Psoas muscle (tissue), 2 donors: ENCODE measurements around a stretch of chr14.

GRCh38 chr14:106813389-106813963 lies 1287.1 kb downstream of the TMEM121 start:
- PRO-cap, 2 experiments, result peak in 2 of 2 experiments; most common plus-strand start chr14:106813770 (in 2)